Measurements from ENCODE around the genes AGAP3, H2BK1 and ABCF2.

DNA sequence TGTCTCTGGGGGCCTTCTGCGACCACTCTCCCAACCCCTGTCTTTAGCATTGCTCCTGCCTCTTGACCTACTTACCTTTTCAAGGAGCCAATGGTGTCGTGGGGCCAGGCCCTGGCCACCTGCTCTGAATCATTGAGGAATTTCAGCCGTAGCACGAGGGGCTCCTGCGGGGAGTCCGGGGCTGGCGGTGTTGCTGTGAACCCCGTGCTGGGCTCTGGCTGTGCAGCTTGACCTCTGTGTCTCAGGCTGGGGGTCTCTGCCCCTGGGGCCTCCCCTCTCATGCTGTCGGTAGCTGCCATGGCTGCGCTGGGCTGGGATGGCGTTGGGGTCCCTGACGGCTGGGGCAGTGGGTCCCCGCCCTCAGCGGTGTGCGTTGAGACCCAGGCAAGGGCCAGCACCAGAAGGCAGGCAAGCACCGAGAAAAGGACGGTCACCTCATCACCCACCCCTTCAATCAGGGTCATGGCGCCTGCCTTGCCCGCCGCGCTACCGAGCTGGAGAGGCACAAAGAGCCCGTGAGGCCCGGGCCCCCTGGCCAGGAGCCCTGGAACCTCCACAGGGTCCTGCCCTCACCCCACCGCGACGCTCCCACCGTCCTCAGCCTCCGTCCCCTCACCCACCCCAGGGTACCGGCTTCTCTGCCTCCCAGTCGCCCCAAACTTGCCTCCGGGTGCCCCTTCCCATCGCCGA is 1.0 kb downstream of the TMUB1 start:
- PRO-cap = no peak

- PRO-cap = unidirectional peak, plus-strand start at chr7:151086125; bidirectional peak, plus-strand start at chr7:151086431, minus-strand start at chr7:151086213
Observed at GRCh38 chr7:151085770-151086814, at the start of gene AGAP3. AGAP3 (plus strand) TSS chr7:151086475.

DNA sequence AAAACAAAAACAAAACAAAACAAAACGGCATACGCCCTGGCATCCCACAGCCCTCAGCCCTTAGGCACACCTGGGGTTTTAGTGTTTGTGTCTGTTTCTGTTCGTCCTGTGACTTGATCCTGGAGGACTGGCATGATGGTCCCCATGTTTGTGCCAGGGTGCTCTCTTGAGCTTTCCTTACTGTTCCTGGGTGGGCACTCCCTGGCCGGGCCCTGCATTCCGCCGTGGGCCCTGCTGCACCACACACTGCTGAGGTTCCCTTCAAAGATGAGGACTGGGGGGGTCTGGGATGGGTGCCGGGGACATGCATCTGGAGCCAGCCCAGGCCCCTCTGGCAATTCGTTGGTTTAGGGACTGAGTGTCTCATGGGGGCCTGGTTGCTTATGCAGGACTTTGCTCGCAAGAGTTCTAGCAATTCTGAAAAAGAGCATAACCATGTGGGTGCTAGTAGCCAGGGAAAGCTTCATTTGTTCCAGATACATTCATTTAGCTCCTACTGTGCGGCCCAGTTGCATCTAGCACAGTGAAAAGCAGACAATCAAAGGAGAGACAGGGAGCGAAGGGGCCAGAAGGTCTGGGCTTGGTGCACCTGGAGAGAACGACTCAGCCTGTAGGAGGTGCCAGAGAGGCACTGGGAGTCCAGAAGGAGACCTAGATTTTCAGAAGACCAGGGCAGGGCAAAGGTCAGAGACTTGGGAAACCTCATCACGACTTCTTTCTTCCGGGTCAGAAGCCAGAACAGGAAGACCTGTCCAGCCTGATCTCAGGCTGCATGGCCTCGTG is 4.9 kb downstream of the AGAP3 start:
- PRO-cap = no peak

DNA sequence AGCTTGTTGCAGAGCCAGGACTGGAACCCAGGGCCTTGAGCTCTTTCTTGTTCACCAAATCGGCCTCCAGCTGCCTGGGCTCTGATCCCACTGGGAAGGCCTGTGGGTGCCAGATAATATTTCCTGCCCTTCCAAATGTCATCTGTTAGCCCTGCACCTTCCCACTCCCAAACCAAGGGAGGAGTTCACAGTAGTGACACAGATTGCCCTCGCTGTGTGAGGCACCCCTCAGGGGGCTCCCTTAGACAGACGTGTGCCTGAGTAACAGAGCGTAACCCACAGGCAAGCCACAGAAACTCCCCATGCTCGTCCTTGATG is 973 bp upstream of the ASB10 start:
- PRO-cap = no peak

GRCh38 chr7:151210106-151210520 is at the start of gene H2BK1:
H2BK1 (minus strand) TSS chr7:151210488.
- PRO-cap = no peak

DNA sequence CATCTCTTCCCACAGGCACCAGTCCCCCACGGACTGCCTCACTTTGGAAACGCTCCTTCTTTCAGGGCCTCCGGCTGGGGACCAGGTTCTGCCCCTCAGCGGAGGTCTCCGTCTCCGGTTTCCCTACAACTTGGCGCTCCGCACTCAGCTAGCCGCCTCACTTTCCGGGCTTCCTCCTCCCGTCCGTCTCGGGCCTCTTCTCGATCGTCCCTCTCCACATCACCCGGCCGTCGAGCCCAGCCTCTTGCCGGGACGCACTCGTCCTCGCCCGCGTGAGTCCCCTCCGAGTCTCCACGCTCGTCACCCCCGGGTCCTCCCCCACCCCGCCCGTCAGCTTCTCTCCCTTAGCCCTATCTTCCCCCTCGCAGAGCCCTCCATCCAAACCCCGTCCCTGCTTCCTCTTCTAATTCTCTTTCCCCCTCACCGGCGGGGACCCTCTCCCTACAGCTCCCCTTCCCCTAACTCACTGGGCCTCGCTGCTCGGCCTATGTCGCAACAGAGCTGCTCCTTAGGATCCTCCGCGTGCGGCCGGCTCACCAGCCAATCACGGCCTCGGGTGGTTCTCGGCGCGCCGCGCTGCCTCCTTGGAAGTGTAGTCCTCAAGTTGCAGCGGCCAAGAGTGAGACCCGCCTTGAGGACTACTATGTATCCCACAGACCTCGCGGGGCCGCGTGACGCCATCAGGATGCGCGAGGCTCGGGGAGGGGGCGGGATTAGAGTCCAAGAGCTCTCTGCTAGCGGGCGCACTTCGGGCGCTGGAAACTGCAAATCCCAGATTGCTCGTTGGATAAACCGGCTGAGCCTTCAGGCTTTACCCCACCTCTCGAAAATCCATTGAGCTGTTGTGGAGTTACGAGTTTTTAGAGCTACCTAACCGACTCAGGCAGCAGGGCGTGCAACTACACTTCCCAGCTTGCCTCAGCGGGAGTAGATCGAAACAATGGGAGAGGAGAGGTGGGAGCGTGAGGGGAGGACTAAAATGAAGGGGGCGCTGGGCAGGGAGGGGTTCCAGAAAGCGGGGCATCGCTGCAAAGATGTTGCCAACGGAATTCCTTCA is at the start of gene ABCF2:
TSS of gene ABCF2 (minus strand) at position 510 of the 1,057 bp plus-strand sequence.
- PRO-cap = bidirectional peak, plus-strand start at position 683 of the sequence, minus-strand start at position 489 of the sequence

- PRO-cap = no peak
Observed at GRCh38 chr7:151339969-151340575, 1.5 kb upstream of the NUB1 start.

- PRO-cap = no peak
Observed at GRCh38 chr7:151351846-151352398, 10.3 kb downstream of the NUB1 start.

DNA sequence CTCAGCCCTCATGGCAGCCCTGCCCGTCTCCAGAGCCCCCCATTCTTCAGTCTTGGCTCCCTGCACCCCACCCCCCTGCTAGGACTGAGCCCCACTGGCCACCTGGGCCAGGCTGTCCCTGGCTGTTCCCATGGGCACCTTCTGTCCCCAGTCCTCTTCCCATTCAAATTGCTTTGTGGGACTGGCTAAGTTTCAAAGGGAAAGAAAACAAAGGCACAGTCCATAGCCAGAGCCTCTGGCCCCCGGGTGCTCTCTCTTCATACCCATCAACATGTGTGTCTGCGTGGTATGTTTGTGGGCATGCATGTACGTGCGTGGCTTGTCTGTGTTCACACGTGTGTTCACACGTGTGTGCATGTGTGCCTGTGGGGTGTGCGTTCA is 17.0 kb downstream of the WDR86 start:
- PRO-cap = unidirectional peak, minus-strand start at position 257 of the sequence

DNA sequence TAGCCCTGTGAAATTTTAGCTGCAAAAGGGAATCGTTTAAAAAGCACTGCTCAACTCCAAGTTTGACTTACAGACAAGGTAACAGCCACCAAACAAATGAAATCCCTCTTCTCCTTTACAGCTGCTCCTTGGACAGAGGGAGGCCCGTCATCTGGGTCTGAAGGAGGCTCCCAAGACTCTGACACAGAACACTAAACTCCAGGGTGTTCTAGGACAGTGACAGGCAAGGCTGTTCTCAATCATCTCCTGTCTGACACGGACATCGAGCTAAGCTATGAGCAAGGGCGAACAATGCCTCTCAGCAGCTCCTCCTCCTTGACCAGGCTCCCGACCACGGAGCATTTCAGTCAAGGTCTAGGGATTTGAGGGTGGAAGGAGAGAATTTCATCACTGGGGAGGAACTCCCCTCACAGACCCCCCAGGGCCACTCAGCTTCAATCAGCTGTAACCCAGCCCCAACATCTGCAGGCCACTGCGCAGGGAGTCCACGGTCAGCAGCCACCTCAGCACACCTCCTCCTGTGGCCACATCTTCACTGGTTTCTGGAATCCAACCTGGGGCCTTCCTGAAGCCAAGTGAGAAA is 26.2 kb upstream of the CRYGN start:
- PRO-cap = no peak

- PRO-cap = no peak
Observed at GRCh38 chr7:151494470-151494925, 25.2 kb downstream of the RHEB start.

GRCh38 chr7:151506703-151507409 is 12.8 kb downstream of the RHEB start:
- PRO-cap = no peak

GRCh38 chr7:151647621-151648425 is 128.1 kb upstream of the RHEB start:
- PRO-cap = no peak

GRCh38 chr7:151696688-151697322 is 177.1 kb upstream of the RHEB start:
- PRO-cap = no peak

DNA sequence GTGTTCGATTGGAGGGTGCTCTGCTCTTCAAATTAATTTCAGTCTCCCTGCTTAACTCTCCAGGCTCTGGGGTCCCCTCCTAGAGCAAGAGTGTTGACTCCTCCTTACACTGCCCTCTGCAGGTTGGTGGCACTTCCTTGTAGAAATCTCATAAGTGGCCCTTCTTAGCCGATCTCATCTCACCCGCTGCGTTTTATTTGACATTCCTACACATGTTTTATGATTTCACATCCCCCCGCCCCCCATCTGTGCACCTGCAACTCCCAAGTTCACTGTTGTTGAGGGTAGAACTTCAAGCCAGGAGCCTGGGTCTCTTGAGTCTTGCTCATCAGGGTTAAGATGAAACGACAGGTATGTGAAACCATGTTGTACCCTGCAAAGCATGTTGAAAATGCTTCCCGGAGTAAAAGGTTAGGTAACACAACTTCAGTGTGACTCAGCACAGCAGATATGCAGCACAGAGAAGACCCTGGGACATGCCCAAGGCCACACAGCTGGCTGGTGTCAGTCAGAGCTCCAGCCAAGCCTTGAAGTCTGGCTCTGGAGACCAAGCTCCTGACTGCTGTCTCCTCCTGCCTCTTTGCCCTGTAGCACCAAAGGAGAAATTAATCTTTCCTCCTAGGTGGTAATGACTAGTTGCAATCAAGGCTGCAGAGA is 171.1 kb downstream of the PRKAG2 start:
- PRO-cap = no peak

DNA sequence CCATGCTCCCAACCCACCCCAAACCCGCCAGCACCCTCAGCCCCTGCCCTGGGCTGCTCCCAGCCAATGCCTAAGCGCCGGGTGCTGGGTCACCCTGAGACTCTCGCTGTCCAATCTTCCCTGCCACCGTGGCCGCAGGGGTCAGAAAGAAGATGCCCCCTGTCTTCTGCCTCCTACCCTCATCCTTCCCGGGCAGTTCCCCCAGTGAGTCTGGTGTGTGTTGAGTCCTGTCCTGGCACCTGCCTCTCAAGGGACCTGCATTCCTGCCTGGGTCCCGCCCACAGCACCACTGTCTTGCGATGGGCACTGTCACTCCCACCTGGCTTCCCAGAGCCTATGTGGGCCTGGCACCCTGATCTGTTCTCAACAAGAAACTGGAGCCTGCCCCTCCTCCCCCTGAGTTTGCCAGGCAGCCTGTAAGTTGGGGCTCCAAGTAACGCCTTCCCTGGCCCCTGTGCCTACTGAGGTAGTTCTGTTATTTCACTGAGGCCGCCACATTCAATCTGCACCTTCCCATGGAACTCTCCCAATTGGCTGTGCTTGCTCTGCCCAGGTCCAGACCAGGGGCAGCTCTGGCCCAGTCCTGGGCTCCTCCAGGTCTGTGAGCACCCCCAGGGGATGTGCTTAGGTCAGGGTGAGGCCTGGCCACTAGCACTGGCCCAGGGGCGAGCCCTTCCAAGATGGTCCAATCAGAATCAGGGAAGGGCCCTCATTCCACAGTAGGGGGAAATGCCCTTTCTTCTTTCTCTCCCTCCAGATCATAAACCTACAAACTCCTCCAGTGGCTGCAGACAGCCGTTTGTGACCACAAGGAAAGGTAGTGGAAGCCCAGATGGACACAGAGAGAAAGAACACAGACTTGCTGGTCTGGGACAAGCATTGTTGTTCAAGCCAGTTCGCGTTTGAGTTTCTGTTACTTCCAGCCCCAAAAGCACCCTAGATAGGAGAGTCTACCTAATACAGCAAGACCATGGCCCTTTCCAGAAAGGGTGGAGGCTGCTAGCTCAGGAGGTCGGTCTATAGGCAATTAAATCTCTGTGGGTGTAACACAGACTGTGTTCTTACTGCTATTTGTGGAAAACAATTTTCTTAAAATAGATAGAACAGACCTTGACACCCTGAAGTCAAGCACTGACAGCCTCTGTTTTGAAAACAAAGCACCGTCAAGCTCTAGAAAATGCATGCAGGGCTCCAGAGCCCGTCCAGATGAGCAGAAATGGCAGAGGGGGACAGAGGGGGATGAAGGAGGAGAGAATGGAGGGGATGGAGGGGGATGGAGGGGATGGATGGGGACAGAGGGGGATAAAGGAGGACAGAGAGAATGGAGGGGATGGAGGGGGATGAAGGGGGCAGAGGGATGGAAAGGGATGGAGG is 157.0 kb downstream of the PRKAG2 start:
- PRO-cap = no peak

GRCh38 chr7:151757040-151757557 is 119.8 kb downstream of the PRKAG2 start:
- PRO-cap = no peak

- PRO-cap = no peak
Observed at GRCh38 chr7:151851709-151852229, 25.1 kb downstream of the PRKAG2 start.

- PRO-cap = no peak
Observed at GRCh38 chr7:151857161-151857789, 19.6 kb downstream of the PRKAG2 start.

DNA sequence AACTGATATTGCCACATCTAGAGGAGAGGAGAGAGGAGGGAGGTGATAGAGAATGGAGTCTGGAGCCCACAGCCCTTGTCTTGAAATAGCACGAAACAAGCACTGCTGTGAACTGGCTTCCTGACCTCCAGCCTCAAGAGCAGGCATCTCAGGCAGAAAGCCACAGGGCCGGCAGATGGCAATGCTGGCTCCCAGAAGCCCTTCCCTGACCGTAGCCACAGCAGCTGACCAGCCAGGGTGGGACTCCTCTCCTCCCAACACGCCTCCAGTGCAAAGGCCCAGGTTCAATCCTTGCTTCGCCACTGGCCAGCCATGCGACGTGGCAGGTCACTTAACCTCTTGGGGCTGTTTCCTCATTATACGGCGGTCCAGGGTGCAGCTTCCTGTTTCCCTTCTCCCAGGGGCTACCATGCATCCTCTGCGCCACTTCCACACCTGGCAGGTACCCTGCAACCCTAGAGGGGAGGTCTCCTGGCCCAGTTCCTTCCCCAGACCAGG is 12.8 kb downstream of the PRKAG2 start:
- PRO-cap = no peak

Measured in trachea (tissue), 1 donor.